Neural crest cell (in vitro differentiated cells): ENCODE measurements around a stretch of chr7.

- PRO-cap: no peak
These were observed 5.1 kb downstream of the SHH start for GRCh38 chr7:155807137-155807672.

GRCh38 chr7:155808879-155809354 is 3.3 kb downstream of the SHH start:
- PRO-cap: no peak

GRCh38 chr7:155921991-155922244 is 109.7 kb upstream of the SHH start:
- PRO-cap: no peak

DNA sequence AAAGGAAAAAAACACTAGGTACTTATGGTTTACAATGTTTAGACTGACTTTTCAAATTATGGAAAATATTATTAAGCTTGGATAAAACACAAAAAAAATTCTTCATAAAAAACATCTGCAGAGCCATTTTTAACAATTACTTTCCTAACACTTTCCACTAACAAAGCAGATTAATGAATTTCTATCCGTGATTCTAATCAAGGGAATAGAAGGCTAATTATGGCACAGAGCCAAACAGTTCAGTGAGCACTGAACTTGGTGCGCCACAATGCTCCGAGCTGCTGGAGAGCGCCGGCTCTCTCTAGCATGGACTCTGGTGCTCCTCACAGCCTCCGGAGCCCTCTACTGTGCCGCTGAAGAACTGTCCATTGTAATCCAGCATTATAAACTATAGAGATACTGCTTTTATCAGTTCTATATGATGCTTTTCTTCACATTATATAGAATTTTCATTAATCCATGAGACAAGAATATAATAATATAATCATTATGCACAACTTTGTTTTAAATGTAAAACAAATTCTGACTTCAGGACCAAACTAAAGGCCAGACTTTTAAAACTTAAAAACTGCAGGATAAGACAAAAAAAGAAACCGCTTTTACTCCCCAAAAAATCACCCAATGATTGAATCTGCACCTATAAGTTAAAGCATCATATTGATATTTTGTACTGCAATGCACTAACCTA is 123.5 kb downstream of the RNF32 start:
- PRO-cap: no peak

DNA sequence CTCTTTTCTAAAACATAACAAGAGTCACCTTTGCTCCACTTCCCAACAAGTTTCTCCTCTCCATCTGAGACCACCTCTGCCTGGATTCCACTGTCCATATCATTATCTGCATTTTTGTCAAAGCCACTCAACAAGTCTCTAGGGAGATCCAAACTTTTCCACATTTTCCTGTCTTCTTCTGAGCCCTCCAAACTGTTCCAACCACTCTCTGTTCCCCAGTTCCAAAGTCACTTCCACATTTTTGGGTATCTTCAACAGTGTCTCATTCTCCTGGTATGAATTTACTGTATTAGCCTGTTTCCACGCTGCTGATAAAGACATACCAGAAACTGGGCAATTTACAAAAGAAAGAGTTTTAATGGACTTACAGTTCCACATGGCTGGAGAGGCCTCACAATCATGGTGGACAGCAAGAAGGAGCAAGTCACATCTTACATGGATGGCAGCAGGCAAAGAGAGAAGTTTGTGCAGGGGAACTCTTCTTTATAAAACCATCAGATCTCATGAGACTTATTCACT is 31.1 kb downstream of the LMBR1 start:
- PRO-cap: no peak

DNA sequence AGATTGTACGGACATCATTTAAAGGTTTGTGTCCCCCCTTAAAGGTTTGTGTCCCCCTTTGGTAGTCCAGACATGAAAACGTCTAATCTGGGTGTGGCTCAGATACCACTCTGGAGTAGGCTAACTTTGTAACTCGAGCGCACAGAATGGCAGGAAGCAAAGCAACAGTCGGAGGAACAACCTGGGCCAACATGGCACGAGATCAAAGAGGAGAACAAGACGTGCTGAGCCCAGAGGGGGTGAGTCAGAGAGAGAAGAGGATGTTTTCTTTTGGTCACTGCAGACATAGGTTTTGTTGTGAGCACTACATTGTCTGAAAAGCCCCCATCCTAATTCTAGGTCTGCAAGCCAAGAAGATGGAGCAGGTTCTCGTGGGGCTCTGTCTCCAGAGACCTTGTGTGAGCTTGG is 10.5 kb upstream of the LMBR1 start:
- PRO-cap: no peak

- PRO-cap: no peak
These were observed 613 bp upstream of the MNX1 start for GRCh38 chr7:157010961-157011591.

DNA sequence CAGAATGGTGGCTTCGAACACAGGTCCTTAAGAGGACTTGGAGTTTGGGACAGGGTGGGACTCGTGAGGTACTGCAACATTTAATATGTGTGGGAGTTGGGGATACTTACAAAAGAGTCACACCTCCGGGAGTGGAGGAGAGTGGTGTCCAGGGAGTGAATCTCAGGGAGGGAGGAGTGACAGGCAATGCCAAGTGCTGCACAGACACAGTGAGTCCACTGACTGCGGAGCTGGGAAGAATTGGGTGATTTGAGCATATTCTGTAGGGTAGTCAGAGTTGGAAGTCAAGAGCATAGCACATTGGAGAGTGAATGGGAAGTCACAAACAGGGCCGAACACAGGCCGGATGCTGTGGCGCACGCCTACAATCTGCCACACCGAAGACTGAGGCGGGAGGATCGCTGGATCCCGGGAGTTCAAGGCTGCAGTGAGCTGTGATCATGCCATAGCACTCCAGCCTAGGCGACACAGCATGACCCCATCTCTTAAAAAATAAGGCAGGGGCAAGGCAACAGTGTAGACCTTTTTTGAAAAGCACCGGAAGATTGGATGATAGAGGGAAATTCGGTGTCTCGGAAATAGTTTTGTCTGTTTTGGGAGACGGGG is 5.2 kb downstream of the UBE3C start:
- PRO-cap: no peak

DNA sequence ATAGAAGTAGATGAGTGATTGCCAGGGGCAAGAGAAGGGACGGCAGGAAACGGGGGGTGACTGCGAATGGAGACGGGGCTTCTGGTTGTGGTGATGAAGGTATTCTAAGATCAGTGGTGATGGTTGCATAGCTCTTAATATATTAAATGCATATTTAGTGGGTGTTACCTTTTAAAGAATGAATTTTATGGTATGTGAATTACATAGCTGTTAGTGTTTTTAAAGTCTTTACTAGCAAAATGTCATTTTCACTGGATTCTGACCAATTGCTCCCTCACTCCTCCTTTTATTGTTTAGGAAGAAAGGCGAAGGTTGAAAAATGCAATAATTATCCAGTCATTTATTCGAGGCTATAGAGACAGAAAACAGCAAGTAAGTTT is 30.0 kb downstream of the UBE3C start:
- PRO-cap: no peak

DNA sequence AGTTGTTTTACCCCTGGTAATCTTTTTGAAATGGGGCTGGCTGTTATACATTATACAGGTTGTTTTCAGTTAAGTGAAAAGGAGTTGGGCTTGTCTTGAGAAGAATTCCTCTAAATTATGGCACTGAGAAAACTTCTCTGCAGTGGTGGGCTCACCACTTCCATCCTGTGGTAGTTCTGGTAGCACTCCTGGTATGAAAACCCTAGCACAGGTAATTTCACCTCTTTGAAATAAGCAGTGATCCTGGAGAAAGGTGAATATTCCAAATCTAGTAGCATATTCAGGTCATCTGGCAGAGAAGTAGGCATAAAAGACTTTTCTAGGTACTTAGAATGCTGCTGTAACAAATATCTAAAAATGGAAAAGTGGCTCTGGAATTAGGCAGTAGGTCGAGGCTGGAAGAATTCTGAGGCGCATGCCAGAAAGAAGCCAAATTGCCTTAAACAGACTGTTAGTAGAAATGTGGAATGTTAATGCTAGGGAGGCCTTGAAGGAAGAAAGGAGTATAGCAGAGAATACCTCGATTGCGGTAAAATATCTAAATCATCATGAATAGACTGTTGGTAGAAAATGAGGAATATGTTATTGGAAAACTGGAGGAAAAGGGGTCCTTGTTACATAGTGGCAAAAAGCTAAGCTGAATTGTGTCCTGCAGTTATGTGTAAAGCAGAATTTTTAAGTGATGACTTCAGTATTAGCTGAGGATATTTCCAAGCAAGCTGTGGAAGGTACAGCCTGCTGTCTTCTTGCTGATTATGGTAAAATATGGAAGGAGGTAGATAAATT is 55.6 kb downstream of the UBE3C start:
- PRO-cap: no peak

DNA sequence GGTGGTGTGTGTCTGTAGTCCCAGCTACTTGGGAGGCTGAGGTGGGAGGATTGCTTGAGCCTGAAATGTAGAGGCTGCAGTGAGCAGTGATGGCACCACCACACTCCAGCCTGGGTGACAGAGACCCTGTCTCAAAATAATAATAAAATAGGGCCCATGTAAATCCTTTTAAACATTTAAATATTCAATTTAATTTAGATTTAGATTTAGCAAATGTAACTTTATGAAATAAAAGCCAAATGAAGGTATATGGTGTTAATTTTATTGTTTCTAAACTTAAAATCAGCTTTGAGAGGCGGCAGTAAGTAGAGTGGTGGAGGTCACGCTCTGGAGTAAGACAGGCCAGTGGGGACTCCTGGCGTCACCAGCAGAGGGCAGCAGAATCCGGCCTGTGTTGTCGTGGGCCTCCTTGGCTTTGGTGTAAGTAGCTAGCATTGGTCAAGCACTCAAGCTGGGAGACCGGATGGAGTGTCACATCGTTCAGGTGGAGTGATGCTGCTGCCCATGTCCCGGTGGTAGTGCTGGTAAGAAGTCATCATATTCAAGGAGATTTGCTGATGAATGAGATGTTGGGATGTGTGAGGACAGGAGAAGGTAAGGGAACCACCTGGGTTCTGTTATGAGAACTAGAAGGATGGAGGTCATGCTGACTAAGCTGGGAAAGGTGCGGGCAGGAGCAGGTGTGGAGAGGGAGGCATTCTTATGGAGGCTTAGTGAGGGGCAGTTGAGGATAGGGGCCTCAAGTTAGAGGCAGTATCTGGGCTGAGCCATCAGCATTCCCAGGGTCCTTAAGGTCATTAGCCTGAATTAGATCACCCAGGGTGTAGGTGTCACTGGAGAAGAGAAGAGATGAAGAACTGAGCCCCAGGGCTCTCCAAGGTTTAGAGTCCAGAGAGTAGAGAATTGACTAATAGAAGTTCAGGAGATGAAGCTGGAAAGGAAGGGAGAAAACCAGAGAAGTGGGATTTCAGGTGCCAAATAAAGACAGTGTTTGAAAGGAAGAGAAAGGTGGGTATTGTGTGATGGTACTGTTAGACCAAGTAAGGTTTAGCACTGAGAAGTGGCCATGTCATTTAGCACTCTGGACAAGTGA is 98.5 kb upstream of the DNAJB6 start:
- PRO-cap: no peak

DNA sequence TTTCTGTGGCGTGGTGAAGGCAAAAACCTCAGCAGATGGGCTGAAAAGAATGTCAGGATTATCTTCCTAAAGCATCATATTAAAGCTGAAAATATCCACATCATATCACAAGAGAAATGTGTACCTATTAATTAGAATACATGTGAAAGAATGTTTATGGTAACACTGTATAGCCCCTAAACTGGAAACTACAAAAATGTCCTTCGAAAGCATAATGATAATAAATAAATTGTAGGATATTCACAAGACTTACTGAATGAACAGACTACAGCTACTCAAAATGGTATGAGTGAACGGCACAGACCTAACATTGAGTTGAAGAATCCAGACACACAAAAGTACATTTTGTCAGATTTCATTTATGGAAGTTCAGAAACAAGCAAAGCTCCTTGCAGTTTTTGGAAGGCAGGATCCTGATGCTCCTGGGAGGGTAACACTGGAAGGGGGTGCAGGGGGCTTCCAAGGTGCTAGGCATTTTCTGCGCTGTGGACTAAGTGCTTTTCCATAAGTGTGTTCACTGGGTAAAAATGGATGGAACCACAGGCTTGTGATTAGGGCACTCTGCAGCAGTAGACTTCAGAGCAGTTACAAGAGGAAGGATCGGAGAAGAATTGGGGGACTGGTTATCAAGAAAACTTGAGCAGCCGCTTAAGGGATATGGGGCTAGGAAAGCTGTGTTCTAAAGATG is 97.7 kb upstream of the DNAJB6 start:
- PRO-cap: no peak

DNA sequence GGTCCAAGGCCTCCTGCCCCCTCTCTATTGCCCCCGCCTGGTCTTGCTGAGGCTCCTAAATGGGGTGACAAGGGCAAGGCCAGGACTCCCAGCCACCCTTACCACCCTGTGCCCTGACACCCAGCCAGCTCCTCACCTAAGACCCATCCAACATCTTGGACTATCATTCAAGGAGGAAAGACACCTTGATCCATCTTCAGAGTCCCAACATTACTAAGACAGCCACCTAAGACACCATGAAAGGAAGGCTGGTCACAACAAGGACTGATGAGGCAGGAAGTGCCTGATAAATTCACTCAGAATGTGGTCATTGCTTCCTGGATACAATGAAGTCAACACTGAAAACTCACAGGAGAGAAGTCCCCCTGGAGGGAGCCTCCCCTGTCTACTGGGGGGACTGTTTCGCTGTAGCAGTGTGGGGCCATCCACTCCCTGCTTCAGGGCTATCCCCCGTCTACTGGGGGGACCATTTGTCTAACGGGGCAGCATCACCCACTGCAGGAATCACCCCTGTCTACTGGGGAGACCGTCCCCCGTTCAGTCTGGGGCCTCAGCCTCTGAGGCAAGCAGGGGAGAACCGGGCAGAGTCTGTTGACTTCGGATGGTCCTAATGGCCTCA is 60.1 kb upstream of the DNAJB6 start:
- PRO-cap: no peak

- PRO-cap: no peak
These were observed 55.4 kb upstream of the DNAJB6 start for GRCh38 chr7:157281178-157282014.

GRCh38 chr7:157286234-157286463 is 50.7 kb upstream of the DNAJB6 start:
- PRO-cap: no peak

DNA sequence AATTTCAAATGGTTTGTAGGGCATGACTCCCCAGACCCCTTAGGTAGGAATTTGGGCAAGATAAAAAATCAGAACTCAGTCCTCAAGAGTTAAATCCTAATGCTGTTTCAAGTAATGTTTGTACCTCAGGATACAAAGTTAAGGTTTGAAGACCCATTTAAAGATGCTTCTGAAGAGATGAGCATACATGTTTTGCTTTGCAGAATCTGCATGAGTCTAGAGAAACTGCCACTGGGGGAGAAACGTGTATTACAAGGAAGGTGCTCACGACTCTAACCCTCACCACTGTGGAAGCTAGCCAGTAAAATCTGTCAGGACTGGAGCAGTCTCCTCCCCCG is 40.4 kb downstream of the DNAJB6 start:
- PRO-cap: no peak

DNA sequence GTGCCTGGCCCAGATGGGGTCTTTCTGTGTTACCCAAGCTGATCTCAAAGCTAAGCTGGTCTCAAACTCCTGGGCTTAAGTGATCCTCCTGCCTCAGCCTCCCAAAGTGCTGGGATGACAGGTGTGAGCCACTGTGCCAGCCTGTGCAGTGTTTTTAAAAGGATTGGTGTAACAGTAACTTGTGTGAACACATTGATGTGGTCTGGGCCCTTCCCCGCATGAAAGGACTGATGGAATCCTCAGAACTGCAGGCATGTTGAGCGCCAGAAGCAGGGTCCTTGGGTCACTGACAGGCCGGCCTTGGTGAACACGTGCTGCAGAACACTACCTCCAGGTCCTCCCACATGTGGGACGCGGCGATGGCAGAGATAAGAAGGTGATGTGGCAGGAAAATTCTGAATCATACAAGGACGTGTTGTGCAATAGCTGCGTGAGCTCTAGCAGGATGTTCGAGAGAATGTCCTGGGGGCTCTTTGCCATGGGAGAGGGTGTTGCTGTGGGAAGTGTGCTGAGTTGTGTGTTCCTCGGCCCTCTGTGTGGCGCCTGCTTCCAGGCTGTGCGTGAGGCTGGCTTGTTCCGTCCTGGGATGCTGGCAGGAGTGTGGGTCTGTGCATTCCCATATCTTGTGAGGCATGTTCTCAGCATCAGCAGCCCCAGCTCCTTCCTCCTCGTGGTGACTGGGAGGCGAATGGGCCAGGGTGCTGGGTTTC is 68.1 kb downstream of the DNAJB6 start:
- PRO-cap: no peak

- PRO-cap: no peak
These were observed 72.9 kb downstream of the DNAJB6 start for GRCh38 chr7:157409654-157410191.

GRCh38 chr7:157827125-157827529 is 490.3 kb downstream of the DNAJB6 start:
- PRO-cap: no peak

GRCh38 chr7:157906018-157906400 is 569.2 kb downstream of the DNAJB6 start:
- PRO-cap: no peak